Temporal lobe (tissue), 2 donors: ENCODE data around the genes FLNC, AHCYL2 and SMKR1.

DNA sequence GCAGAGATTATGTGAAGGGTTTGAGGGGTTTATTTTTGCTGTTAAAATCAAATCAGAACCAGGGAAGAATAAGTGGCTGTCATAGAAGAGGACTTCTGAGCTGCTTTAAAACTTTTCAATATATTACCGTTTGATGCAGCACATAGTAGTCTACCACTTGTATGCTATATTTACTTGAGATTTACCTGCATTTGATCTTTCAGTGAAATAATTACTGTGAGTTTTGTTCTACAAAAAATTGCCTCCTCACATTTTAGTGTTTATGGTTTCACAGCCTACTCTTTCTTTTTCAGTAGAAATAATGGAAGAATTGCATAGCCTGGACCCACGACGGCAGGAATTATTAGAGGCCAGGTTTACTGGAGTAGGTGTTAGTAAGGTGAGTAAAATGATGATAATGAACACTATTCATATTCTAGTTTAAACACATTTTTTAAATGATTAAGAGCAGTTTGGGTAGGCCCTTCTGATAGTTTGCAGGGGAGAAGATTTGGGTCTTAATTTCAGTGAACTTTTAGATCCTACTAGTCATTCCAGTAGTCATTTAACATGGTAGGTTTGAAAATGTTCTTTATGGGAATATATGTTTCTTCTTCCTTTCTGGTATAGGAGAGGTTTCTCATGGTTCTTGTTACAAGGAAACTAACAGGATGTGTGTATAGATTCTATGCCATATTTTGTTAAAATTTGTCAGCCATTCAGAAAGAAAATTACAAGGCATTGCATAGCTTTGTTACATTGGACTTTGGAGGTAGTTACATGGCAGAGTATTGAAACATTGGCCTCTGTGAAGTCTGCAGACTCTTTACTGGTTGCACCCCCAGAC lies 57.0 kb downstream of the METTL2B start:
- RAMPAGE, long total RNA = no peak

DNA sequence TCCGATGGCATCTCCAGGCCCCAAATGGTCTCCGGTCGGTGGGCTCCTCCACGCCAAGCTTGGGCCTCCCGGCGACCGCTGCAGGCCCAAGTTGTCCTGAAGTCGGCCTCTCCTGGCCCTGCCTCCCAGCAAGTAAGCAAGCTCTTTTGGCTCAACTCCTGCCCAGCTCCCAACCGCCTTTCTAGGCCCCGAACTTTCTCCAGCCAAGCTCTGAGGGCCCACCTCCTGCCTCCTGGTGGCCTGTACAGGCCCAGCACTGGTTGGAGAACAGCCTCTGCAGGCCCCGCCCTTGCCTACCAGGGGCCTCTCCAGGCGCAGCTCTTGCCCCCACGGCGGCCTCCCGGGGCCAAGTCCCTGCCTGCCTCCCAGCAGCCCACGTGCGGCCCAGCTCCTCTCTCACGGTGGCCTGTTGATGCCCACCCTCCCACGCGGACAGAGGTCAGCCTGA lies 18.9 kb upstream of the GARIN1A start:
- RAMPAGE, long total RNA = no peak

DNA sequence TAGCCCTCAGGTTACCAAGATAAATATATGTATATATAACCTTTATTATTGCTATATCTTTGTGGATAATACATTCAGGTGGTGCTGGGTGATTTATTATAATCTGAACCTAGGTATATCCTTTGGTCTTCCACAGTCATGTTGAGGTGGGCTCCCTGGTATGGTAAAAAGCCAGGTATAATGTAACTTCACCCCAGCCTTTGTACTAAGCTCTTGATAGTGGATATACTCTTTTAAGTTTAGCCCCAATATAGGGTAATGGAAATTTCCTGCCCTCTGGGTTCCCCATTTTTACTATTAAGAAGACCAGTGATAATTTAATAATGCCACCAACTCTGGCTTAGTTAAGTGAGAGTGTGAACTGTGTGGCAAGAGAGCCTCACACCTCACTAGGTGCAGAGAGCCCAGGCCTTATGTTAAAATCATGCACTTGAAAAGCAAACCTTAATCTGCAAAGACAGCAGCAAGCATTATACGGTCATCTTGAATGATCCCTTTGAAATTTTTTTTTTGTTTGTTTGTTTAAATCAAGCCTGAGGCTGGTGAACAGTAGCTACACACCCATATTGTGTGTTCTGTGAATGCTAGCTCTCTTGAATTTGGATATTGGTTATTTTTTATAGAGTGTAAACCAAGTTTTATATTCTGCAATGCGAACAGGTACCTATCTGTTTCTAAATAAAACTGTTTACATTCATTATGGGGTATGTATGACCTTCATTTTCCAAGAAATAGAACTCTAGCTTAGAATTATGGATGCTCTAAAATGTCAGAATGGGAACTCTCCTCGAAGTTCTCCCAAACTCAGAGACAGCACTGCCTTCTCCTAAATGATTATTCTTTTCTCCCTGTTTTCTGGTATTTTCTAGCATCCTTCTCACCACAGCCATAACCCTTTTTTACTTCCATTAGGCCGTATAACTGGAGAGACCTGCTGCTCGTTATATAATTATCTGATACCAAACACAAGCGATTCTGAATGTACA lies 4.5 kb downstream of the OPN1SW start:
- RAMPAGE, long total RNA = no peak

GRCh38 chr7:128830263-128831161 lies at the start of gene FLNC:
TSS of gene FLNC (plus strand) at chr7:128830406.
- RAMPAGE, long total RNA = no peak

DNA sequence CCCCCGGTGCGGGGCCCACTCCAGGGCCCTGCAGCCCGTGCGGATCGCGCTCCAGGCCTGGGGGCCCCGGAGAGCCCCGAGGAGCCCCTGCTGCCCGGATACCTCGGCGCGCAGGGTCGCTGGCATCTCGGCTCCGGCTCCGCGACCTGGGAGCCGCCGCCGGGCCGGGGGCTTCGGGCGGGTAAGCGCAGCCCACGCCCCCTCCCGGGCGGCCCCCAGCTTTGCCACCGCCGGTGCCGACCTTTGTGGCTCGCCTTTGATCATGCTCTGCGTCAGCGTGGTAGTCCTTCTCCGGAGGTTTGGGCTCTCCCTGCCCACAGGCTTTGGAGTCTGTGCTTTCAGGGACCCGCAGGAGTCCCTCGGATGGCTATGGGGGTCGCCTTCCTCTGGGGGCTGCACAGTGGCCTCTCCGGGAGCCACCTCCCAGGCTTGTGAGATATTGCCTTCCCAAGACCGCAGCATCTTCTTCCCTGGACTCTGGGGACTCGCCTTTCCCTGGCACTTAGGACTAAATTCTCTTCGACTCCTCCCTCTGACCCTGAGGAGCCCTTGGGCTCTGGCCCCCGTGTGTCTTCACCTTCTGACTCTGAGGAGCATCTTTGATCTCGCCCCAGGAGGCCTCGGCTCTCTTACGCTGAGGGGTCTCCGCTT lies 3.8 kb downstream of the ATP6V1FNB start:
- RAMPAGE, long total RNA = no peak

DNA sequence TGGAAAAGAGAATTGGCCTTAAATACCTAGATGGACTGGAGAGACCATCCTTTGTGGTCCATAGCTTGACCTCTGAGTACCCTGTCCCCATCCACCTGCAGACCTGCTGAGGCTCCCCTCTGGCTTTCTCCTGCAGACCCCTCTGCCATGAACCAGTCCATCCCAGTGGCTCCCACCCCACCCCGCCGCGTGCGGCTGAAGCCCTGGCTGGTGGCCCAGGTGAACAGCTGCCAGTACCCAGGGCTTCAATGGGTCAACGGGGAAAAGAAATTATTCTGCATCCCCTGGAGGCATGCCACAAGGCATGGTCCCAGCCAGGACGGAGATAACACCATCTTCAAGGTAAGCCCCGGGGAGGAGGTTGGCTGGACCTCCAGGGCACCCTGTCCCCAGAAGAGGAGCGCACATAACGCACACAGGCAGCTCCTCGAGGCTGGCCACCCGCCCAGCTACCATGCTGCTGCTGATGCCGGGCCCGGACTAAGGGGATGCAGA lies 4.3 kb downstream of the IRF5 start:
- RAMPAGE, long total RNA = no peak

DNA sequence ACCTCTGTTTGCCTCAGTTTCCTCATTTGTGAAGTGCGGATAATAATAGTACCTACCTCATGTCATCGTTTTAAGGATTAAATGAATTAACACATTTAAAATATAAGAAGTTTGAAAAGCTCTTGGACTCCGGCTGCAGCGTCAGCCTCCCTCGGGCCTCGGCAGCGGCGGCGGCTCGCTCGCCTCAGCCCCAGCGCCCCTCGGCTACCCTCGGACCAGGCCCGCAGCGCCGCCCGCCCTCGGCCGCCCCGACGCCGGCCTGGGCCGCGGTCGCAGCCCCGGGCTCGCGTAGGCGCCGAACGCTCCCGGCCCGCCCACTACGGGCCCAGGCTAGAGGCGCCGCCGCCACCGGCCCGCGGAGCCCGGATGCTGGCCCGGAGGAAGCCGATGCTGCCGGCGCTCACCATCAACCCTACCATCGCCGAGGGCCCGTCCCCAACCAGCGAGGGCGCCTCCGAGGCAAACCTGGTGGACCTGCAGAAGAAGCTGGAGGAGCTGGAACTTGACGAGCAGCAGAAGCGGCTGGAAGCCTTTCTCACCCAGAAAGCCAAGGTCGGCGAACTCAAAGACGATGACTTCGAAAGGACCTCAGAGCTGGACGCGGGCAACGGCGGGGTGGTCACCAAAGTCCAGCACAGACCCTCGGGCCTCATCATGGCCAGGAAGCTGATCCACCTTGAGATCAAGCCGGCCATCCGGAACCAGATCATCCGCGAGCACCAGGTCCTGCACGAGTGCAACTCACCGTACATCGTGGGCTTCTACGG lies 18.2 kb upstream of the TSPAN33 start:
- RAMPAGE, long total RNA = no peak

DNA sequence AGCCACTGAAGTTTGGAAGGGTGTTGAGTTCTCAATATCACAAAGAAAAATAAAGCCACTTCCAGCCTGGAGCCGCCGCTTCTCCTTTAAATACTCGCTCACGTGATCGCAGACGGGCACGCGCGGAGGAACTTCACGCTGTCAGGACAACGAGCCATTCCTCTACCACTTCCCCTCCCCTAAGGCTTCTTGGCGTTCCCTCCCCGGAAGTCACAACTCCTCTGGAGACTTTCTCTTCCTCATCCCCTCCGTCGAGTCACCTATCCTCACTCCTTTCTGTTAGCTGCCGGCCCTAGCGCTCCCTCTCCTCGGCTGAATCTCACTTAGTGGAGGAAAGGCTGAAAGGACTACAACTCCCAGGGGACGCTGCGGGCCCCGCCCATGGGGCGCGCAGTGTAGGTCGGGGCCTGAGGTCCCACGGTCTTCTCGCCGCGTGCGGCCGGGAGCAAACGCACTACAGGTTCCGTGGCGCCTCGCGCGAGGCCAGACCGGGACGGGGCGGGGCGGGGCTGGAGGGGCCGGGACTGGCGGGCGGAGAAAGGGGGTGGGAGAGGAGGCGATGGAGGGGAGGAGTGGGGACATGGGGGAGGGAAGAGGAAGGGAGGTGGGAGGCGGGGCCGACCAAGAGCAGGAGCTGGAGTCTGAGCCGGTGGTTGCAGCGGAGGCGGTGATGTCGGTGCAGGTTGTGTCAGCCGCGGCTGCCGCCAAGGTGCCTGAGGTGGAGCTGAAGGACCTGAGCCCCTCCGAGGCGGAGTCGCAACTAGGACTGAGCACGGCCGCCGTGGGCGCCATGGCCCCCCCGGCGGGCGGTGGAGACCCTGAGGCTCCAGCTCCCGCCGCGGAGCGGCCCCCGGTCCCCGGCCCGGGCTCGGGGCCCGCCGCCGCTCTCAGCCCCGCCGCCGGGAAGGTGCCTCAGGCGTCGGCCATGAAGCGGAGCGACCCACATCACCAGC lies at the start of gene AHCYL2:
TSS of gene AHCYL2 (plus strand) at position 624 of the 953 bp plus-strand sequence.
- RAMPAGE, long total RNA = no peak

DNA sequence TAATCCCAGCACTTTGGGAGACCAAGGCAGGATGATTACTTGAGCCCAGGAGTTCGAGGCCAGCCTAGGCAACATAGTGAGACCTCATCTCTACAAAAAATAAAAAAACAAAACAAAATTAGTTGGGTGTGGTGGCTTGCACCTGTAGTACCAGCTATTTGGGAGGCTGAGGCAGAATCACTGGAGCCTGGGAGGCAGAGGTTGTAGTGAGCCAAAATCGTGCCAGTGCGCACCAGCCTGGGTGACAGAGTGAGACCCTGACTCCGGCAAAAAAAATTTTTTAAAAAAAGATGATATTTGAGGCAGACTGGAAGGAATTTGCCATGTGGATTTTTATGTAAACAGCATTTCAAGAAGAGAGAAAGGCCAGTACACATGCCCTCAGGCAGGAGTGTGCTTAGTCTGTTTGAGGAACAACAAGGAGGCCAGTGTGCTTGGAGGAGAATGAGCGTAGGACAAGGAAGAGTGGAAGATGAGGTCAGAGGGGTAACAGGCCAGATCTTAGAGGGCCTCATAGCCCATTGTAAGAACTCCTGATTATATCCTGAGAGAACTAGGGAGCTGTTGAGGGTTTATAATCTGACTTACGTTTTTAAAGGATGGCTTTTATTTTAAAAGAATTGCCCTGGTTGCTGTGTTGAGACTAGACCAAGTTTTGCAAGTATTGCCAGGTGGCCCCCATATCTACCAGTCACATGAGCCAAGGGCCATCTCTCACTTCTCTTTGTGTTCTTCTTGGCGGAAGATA lies 17.2 kb upstream of the STRIP2 start:
- RAMPAGE, long total RNA = no peak

DNA sequence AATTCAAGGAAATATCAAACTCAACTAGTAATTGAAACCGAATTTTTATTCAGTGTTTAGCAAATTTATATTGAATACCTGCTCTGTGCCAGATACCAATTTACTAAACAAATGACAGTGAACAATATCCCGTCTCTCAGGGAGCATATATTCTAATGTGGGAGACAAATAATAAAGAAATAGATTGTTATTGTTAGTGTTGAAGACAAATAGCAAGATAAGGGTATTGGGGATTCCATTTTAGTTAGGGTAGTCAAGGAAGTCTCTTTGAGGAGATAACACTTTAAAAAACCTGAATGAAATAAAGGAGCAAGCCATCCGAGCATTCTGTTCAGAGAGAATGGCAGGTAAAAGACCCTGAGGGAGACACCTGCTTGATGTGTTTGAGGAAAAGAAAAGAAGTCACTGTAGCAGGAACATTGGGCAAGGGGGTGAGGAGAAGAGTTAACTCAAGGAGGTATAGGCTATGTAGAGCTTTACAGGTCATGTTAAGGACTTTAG lies 16.5 kb upstream of the STRIP2 start:
- RAMPAGE, long total RNA = no peak

GRCh38 chr7:129427516-129427989 lies 6.7 kb upstream of the STRIP2 start:
- RAMPAGE, long total RNA = no peak

DNA sequence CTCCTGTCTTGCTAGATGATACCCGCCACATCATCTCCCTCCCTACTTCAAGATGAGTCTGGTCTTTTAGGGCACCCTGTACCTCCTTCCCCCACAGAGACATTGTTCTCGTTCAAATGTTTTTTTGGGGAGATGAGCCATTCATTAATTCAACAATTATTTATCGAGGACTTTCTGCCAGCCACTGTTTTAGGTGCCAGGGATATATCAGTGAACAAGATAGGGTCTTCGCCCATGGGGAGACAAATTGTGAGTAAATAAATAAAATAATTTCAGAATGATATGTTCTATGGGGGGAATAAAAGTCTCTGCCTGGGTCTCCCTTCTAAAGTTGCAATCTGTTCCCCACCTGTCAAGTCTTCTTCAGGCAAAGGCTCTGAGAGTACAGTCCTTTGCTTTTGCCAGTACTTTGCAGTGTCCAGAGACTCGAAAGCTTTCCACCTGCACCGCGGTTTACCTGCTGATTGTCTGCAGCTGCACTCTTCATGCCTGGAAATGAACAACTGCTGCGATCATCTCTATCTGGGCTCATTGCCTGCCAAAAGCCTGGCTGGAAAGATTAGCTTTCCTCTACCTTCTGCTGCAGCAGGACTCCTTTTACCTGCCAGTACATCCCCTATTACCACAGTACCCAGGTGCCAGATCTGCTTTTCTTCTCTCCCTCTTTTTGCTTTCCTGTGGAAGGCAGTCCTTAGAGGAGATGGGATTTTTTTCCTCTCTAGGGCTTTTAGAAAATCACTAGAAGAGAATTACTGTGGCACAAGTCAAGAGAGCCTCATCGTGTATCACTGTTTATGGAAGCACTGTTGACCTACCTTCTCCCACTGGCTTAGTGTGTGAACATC lies 2.0 kb downstream of the STRIP2 start:
- RAMPAGE, long total RNA = no peak

- RAMPAGE, long total RNA = no peak
Observed at GRCh38 chr7:129501850-129503084, at the start of gene SMKR1. TSS of gene SMKR1 (plus strand) at chr7:129502531.

DNA sequence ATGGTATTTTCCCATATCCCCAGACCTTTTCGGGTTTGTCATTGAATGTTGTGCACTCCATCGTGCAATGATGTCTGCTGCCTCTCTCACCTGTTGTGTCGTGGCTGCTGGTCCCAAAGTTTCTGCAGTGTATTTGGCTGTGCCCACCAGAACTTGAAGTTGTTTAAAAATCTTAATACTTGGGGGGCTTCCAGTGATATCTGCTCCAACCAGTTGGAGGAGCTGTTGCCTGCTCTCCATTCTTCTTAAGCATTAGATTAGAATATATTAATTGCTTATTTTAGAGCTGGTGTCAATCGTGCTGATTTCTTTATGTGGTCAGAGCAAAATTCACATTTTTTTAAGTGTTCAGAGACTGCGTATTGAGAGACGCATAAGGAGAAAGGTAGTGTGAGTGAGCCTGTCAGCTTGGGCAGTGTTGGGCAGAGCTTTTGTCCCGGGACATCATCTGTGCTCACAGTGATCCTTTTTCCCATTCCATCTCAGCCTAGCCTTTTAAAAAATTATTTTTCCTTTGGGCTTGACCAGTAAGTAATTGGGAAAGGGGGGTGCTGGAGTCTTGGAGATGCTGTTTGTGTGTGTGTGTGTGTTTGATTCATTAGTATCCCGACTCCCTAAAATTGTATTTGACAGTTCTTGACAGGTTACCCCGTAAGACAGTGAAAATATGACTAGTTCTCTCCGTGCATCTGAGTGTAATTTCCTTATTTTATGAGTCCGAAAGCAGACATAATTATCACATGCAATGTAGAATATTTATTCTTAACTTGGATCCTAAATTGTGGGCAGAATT lies 1.4 kb downstream of the NRF1 start:
- RAMPAGE, long total RNA = no peak

- RAMPAGE, long total RNA = no peak
Observed at GRCh38 chr7:129617365-129618242, 6.1 kb downstream of the NRF1 start.

DNA sequence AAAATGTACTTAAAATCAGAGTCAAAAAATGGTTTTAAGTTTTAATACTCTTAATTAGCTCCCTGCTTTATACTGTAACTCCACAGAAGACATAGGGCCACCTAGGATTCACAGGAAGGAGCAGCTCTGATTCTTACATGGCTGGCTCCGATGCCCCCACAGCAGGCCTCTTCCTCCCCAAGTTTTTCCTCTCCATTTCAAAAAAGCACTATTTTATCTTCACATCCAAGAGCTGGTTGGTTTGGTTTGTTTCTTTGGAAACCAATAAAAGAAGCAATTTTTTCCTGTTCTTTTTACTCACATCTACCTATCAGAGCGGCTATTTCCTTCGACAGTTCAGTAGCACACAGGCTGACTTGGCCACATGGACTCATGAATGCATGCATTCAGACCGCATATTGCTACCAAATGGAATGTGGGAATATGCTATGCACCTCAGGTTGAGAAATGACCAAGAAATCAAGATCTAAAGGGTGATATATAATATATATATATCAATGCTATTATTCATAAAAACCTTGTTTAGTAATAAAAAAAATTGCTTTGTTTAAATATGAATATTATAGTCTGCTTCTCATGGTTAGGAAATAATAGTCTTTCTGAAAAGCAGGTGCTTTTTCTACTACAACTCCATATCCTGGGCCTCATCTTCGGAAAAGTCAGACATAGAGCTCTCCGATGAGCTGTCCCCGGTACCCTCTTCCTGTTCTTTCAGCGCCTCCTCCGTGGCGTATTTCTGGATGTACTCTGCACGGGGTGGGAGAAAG lies 118.3 kb downstream of the UBE2H start:
- RAMPAGE, long total RNA = no peak

- RAMPAGE, long total RNA = no peak
Observed at GRCh38 chr7:129875571-129876723, 76.8 kb downstream of the UBE2H start.

DNA sequence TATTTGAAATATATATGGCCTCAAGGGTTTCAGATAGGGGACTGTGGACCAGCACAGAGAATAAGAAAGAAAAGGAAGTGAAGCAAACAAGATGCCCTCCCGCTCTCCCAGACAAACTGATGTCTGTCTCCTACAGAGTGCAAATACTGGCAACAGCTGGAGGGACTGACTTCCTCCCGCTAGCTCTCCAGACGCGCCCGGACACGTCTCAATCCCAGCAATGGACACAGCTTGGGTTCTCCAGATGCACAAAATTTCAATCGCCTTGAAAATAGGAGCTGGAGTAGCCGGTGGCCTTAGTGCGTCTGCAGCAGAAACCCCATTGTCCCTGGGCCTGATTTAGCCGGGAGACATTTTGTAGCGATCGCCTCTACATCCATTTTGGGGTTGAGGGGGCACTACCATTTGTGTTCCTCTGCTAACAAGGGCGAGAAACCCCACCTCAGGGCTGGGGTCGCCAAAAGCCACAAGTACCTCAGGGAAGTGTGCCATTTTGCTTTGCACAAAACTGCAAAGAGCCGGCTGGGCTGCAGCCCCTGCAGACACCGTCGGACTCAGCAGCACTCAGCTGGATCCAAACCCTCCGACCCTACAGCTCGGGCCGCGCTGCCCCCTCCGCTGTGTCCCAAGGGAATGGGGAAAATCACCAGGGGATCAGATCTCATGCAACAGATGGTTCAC lies 5.8 kb downstream of the CPA2 start:
- RAMPAGE, long total RNA = no peak

DNA sequence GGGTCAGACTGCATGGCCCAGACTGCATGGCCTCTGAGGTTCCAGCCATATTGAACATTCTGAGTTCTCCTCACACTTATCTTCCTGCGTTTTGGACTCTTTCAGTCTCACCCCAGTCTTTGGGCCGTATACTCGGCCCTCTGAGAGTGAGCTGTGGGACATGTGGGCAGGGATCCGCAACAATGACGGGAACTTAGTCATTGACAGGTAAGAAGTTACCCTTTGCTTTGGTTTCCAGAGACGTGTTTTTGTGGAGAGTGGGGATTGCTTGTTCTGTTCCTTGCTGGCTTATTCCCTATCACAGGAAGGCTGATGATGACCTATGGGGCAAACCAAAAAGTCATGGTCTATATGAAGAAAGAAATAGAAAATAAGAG lies 8.8 kb downstream of the MEST start:
- RAMPAGE, long total RNA = no peak

DNA sequence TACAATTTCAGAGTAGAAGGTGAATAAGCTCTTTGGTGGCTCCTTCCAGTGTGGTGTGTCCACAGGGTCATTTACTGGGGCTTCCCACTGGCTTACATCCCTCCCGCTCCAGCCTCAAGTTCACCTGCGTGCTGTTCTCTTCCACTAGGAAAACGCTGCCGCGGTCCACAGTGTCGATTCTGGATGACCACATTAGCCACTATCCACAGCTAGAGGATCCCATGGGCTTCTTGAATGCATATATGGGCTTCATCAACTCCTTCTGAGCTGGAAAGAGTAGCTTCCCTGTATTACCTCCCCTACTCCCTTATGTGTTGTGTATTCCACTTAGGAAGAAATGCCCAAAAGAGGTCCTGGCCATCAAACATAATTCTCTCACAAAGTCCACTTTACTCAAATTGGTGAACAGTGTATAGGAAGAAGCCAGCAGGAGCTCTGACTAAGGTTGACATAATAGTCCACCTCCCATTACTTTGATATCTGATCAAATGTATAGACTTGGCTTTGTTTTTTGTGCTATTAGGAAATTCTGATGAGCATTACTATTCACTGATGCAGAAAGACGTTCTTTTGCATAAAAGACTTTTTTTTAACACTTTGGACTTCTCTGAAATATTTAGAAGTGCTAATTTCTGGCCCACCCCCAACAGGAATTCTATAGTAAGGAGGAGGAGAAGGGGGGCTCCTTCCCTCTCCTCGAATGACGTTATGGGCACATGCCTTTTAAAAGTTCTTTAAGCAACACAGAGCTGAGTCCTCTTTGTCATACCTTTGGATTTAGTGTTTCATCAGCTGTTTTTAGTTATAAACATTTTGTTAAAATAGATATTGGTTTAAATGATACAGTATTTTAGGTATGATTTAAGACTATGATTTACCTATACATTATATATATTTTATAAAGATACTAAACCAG lies 13.2 kb downstream of the MEST start:
- RAMPAGE, long total RNA = no peak